Measurements from ENCODE around the gene C9orf64.

DNA sequence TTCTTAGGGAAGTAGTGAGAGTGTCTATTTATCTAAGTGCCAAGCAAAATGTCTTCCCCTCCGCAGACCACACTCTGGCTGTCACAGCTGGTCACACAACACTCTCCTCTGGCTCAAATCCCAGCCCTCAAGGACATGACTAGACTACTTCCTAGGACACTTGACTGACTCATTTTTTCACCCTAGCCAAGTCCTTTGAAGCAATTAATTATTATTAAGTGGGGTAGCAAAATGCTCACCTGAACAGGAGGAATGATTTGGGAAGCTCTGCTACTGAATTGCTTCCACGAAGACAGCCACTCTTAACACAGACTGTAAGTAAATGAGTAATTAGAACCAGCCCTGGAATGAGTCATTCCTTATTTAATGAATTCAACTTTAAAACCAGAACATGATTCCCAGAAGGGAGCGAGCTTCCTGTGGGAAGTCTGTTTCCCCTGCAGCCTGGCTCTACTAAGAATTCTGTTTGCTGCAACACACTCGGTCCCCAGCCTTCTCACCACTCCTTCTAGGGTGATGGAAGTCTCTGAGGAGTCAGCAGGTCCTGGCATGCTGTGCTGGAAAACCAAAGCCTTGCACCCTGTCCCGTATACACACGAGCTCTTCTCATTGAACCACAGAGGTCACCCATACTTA, 218.5 kb upstream of the RASEF start:
- PRO-cap, 4 experiments = no peak in any of the 4 experiments
- RAMPAGE, long total RNA, 4 experiments = no peak in any of the 4 experiments

GRCh38 chr9:83449040-83449647, 89.1 kb downstream of the FRMD3 start:
- PRO-cap, 4 experiments = no peak in any of the 4 experiments
- RAMPAGE, long total RNA, 4 experiments = no peak in any of the 4 experiments

GRCh38 chr9:83451351-83451839, 86.8 kb downstream of the FRMD3 start:
- PRO-cap, 4 experiments = no peak in any of the 4 experiments
- RAMPAGE, long total RNA, 4 experiments = start-site peak on the minus strand in 1 of 4 experiments, at chr9:83451592-83451613 at its widest, 8 reads per replicate

- PRO-cap, 4 experiments = no peak in any of the 4 experiments
- RAMPAGE, long total RNA, 4 experiments = no peak in any of the 4 experiments
Observed at GRCh38 chr9:83702030-83702390, 5.7 kb downstream of the UBQLN1 start.

- PRO-cap, 4 experiments = no peak in any of the 4 experiments
- RAMPAGE, long total RNA, 4 experiments = no peak in any of the 4 experiments
Observed at GRCh38 chr9:83935101-83935614, 13.9 kb upstream of the KIF27 start.

GRCh38 chr9:83955988-83957376, at the start of gene C9orf64:
TSS of gene C9orf64 (minus strand) at chr9:83956742.
- PRO-cap, 4 experiments = peak in 4 of 4 experiments; most common plus-strand start chr9:83956810 (in 3); most common minus-strand start chr9:83956719 (in 2)
- RAMPAGE, long total RNA, 4 experiments = start-site peak on the minus strand in 3 of 4 experiments, at chr9:83956697-83956750 at its widest, 22 to 105 reads per replicate

DNA sequence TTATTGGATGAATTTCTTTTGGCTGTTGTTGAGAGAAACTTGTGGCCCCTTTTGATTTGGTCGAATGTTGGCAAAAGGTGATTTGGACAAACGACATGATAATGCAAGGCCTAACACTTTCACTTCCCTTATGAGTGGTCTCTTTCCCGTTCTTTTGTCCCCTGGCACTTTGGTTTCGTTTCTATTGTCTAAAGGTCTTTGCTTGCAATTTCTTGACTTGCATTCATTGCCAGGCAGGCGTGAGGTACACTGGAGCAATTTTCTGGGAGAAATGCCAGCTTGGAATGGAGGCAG, 158.6 kb downstream of the RMI1 start:
- PRO-cap, 4 experiments = peak in 1 of 4 experiments; most common plus-strand start position 226 of the sequence (in 1)
- RAMPAGE, long total RNA, 4 experiments = no peak in any of the 4 experiments

DNA sequence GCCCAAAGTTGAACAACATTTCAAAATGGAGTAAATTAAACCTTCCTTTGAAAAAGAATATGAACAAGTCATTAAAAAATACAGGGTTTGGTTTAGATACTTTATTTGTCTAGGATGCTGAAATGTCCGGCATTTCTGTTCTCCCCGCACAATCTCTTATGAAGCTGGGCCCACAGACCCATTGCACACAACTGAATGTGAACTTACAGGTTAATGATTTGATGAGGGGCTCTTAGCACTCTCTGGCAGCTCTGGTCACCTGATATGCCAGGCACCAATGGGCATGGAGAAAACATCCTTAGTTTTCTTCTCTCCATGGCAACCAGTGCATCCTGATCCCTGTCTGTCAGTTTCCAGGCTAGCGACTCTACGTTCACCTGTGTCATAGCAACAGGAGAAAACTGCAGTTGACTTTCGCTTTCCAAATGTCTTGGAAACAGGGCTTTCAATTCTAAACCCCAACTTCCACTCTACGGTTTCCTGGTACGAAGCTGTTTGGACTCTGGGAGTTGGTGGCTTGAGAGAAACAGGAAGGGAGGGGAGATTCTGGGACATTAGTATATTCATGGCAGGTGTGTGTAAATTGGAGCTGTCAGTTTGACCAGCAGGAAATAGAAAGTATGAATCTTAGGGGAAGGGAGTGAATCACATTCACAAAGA, 74.5 kb downstream of the SLC28A3 start:
- PRO-cap, 4 experiments = no peak in any of the 4 experiments
- RAMPAGE, long total RNA, 4 experiments = no peak in any of the 4 experiments

DNA sequence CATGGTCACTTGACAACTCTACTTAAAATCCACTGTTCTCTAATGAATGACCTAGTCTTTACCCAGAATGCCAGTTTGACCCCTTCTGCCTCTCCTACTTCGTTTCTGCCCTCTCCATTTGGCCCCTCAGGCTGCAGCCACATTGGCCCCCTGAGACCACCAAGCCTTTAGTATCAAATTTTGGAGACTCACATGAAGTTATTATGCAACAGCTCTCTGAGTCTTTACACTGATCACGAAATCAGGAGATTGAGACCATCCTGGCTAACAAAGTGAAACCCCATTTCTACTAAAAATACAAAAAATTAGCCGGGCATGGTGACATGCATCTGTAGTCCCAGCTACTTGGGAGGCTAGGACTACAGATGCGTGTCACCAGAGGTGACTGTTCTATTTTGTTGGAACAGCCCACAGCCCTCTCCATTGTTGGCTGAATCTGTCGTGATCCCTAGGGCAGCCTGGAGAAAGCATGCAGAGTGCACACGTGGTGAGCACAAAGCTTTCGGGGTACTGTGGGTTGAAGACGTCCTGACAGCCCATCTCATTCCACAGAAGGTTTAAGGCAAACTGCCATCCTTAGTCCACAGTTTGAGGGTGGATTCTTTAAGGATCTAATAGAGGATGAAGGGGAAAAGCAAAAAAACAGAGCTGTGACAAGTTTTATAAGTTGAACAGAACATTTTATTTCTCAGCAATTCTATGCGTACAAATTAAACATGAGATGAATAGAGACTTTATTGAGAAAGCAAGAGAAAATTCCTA, 73.7 kb downstream of the GOLM1 start:
- PRO-cap, 4 experiments = no peak in any of the 4 experiments
- RAMPAGE, long total RNA, 4 experiments = no peak in any of the 4 experiments

GRCh38 chr9:86097347-86097815, 2.0 kb downstream of the GOLM1 start:
- PRO-cap, 4 experiments = no peak in any of the 4 experiments
- RAMPAGE, long total RNA, 4 experiments = no peak in any of the 4 experiments

DNA sequence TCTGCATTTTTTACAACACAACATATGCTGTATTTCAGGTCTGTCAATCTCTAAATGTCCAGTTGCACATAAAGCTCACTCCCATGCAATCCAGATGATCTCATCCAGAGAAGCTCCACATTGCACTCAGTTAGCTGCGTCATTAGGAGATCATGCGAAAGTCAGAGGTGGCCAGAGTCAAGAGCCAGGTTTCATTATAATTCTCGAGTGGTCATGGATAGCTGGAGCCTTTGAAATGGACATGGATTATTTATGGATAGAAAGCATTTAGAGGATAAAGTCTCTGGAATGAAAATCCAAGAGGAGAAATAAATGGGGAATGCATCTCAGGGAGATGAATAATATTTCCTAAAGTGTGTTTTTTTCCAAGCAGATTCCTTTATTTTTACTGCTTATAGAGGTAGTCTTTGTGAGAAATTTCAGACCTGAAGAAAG, 232.2 kb downstream of the GAS1 start:
- PRO-cap, 4 experiments = no peak in any of the 4 experiments
- RAMPAGE, long total RNA, 4 experiments = no peak in any of the 4 experiments

DNA sequence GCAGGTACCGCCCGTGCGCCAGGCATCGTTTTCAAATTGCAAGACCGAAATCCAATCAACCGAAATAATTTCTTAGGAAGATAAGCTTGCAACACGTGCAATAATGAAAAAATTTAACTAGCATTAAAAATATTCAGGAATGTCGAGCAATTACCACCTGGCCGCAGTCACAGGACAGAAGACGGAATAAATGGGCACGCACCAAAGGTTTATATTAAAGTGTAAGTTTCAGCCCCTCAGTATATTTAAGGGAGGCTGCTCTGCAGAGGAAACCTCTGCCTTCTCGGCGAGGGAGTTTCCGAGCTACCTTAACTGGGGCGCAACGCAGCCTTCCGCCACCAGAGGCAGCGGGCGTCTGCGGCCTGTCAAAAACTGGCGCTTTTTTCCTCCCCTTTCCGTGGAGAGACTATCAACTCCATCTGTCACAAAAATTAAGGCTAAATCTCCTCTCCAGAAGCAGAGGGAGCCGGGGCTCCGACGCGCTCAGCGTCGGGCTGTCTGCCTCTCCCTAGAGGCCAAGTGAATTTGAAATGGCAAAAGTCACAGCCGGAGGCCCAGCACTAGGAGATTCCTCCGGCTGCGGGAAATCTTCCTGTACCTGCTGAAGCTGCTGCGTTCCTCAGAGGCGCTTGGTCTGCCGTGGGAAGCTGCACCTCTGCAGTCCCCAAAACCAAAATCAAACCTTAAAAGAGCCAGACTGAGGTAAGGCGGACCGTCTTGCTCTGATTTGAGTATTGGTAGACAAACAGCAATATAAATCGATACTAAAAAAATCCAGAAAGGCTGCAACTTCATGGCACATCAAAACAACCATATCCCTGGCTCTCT, 1.2 kb upstream of the GAS1 start:
- PRO-cap, 4 experiments = peak in 2 of 4 experiments; most common plus-strand start position 341 of the sequence (in 2)
- RAMPAGE, long total RNA, 4 experiments = start-site peak on the plus strand in 3 of 4 experiments, centred at positions 367 to 438 of the sequence, 11 to 14 reads per replicate

- PRO-cap, 4 experiments = no peak in any of the 4 experiments
- RAMPAGE, long total RNA, 4 experiments = no peak in any of the 4 experiments
Observed at GRCh38 chr9:87405855-87406054, 91.9 kb upstream of the DAPK1 start.

GRCh38 chr9:87582015-87582510, 84.4 kb downstream of the DAPK1 start:
- PRO-cap, 4 experiments = no peak in any of the 4 experiments
- RAMPAGE, long total RNA, 4 experiments = no peak in any of the 4 experiments

- PRO-cap, 4 experiments = no peak in any of the 4 experiments
- RAMPAGE, long total RNA, 4 experiments = no peak in any of the 4 experiments
Observed at GRCh38 chr9:87883920-87884393, 1.3 kb downstream of the SPATA31E1 start.

DNA sequence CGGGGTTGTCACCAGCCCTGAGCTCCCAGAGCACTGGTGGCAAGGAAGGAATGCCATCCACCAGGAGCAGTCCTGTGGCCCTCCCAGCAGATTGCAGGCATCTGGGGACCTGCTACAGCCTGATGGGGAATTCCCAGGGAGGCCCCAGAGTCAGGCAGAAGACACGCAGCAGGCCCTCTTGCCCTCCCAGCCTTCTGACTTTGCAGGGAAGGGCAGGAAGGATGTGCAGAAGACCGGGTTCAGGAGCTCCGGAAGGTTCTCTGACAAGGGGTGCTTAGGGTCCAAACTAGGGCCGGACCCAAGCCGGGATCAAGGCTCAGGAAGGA, 3.6 kb downstream of the SPATA31E1 start:
- PRO-cap, 4 experiments = no peak in any of the 4 experiments
- RAMPAGE, long total RNA, 4 experiments = no peak in any of the 4 experiments

- PRO-cap, 4 experiments = no peak in any of the 4 experiments
- RAMPAGE, long total RNA, 4 experiments = no peak in any of the 4 experiments
Observed at GRCh38 chr9:88775304-88775640, 216.0 kb upstream of the S1PR3 start.

DNA sequence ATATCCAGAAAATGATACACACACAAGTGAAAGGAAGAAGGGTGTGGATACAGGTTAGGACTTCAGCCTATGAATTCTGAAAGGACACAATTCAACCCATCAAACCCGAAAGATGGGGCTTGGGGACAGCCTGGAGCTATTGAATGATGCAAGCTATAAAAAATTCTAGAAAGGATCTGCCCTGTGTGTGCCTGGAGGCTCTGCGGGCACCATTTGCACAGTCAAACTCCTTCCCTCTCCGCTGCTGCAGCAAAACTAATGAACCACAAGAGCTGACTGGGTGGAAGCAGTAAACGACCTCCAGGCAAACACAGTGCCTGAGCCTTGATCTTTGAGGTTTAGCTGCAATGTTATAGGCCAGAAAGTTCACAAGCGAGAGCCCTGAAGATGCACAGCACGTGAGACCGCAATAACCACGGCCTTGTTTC, 69.3 kb upstream of the S1PR3 start:
- PRO-cap, 4 experiments = no peak in any of the 4 experiments
- RAMPAGE, long total RNA, 4 experiments = no peak in any of the 4 experiments

DNA sequence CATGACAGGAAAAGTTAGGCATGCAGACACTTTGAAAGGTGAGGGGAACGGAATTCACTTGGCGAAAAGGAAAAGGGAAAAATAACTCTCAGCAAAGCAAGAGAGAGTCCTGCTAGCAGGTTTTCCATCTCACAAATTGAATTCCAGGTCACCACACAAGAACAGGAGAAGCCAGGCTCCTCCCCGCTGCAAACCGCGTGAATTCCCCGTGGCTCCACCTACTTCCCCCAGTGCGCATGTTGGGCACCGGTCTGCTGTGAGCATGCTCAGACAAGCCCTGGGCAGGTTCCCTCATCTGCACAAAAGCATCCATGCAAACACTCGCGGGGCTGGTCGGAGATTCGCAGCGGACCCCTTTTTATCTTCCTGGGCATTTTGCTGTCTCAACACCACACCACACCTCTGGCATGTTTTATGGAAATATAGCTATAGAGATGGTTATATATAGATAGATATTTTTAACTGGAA, 58.5 kb upstream of the S1PR3 start:
- PRO-cap, 4 experiments = peak in 1 of 4 experiments; most common minus-strand start position 138 of the sequence (in 1)
- RAMPAGE, long total RNA, 4 experiments = no peak in any of the 4 experiments

GRCh38 chr9:89000844-89001608, 9.8 kb downstream of the S1PR3 start:
- PRO-cap, 4 experiments = peak in 1 of 4 experiments; most common plus-strand start chr9:89001069 (in 1); most common minus-strand start chr9:89001013 (in 1)
- RAMPAGE, long total RNA, 4 experiments = no peak in any of the 4 experiments